Neural cell (in vitro differentiated cells): ENCODE measurements around a stretch of chr5.

GRCh38 chr5:81424667-81425104 is 30.8 kb upstream of the ACOT12 start:
- RAMPAGE, long total RNA, result no peak

DNA sequence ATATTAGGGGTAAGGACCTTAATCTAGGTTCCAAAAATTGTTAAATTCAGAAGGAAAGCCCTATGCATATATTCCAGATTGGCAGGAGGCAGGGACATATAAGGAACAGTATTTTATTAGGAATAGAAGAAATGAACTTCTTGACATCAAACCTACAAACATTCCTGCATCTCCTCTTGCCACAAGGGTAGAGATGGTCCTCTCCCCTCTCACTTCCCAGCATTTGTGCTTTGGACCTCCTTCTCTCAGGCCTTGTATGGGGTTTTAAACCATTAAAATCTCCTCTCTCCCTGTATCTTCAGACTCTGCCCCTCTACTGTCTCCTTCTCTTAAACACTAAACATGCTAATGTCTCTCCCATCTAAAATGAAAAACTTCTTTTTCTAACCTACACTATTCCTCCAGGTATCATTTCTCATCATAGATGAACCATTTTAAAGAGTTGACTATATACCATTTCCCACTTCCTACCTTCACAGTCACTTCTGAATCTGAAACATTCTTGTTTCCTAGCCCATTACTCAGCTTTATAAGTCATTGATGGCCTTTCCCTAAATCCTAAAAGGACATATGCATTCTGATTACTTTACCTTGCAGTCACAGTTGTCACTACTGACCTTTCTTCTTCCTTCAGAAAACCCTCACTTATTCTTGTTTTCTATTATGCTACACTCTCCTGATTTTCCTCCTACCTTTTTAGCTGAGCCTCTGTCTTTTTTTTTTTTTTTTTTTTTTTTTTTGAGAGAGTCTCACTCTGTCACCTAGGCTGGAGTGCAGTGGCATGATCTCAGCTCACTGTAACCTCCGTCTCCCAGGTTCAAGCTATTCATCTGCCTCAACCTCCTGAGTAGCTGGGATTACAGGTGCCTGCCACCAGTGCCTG is 118.3 kb downstream of the SSBP2 start:
- RAMPAGE, long total RNA, result no peak

DNA sequence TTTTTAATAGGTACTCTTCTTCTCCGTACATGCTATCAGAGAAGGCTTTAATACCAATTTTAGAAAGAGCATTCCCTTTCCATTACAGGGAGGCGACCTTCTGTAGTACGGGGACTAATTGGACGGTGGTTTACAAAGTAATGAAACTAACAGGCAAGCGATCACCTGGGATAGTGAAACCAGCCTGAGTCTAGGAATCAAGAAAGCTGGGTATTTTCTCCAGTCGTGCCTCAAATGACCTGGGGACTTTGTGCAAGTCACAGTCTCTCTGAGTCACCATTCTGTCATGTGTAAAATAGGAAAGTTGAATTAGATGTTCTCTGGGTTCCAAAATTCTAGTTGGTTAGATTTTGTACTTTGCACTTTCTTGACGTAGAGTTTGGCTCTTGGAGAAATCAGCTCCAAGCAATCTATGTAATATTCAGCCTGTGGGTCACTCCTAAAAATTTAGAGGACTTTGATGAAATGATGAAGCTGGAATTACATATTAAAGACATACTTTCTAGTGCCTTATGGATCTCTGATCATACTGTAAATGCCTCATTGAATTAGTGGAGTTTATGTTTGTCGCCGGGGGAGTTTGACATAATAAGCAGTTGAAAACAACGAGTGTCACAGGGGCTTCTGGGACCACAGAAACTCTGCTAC is 22.8 kb upstream of the SSBP2 start:
- RAMPAGE, long total RNA, result no peak

DNA sequence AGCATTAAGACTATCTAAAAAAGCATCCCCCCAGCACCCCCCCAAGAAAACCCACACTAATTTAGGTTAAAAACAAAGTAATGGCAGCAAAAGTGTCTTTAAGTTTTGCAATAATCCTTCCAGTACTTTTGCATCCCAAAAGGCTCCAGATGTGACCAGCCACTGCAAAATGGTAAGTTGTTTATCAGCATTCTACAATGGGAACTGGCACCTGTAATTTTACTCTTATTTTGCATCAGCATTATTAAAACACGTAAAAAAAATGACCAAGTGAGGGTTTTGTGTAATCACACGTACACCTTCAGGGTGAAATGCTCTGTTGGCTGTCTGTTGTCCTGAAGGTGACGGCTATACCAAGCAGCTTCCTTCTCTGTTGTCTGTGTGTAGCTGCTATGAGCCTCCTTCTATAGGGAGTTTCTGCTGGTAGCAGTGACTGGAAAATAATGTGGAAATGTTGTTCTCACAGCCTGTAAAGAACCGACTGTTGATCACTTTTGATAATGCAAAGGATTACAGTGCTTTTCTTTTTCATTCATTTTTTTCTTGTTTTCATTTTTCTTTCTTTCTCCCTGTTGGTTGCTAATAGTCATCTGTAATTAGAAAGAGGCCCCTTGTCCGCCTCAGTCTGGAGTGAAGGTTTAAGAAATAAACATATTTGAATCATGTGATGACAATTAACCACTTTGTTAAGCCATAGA is 37.0 kb upstream of the SSBP2 start:
- RAMPAGE, long total RNA, result no peak

DNA sequence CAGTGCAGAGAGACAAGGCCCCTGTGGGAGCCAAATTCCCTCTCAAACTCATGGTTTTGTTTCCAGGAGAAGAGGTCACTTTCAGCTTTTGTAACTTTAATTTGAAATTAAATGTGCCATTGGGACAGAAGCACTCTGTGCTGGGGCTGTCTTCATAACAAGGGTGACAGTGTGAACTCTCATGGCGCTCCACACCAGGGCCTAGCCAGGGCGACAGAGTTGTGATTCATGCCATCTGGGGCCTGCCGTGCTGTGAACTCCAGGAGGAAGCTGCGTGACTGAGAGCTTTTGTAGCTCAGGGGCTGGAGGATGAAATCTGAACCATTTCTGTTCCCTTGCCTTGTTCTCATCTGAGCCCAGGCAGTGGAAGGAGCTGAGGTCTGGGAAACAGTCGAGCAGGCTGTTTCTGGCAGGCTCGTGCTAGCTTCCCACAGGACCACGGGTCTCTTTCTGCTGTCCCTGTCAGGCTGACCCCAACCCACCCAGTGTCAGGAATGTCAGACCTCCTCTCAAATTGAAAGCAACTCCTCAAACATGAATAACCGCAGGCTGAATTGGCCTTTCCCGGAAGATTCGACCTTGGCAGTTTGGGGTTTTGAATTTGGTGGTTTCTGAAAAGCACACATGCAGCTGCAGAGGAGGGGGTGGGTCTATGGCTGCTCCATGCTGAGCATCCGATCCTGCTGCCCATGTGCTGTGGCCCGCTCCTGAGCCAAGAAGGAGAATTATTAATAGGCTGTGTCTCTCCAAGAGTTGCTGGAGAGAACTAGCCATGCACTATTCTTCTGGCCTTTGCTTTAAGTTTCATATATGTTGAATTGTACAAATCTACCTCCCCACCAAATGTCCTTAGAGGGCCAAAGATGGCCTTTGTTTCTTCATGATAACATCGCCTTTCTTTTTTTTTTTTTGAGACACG is 69.2 kb upstream of the RPS23 start:
- RAMPAGE, long total RNA, result no peak

DNA sequence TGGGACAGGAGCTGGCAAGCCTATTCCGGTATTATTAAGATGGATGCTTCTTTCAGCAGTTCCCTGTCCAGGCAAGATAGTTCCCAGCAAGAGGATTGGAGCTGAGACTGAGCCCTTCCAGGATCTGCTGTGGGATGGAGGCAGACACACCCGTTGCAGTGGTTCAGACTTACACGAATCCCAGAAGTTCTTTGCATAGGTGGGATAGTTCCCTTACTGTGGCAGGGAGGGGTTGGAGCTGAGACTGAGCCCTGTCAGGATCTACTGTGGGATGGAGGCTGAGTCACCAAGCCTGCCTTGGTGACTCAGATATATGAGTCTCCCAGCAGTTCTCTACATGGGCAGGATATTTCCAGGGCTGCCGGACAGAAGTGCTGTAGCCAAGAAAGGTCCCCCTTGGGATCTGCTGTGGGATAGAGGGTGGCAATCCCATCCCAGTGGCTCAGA is 18.5 kb downstream of the XRCC4 start:
- RAMPAGE, long total RNA, result no peak

GRCh38 chr5:83157078-83157571 is 79.8 kb downstream of the XRCC4 start:
- RAMPAGE, long total RNA, result no peak

- RAMPAGE, long total RNA, result no peak
These were observed 3.4 kb downstream of the VCAN start for GRCh38 chr5:83474971-83475345.

DNA sequence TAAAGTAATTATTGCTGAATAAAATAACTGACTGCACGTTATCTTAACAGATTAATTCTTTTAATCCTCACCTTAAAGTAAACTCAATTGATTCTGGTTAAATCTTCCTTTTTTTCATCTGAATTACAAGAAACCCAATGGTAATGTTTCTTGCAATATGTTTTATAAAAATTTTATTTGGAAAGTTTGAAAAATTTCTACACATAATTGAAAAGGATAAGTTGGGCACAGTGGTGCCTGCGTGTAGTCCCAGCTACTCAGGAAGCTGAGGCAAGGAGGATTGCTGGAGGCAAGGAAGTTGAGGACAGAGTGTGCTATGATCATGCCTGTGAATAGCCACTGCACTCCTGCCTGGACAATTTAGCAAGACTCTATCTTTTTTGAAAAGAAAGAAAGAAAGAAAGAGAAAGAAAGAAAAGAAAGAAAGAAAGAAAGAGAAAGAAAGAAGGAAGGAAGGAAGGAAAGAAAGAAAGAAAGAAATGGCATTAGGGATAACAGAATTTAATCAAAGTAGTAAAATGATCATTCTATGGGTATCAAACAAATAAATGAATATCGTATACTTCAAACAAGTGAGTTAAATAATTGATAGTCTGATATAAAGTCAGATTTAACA is 37.2 kb downstream of the VCAN start:
- RAMPAGE, long total RNA, result no peak

DNA sequence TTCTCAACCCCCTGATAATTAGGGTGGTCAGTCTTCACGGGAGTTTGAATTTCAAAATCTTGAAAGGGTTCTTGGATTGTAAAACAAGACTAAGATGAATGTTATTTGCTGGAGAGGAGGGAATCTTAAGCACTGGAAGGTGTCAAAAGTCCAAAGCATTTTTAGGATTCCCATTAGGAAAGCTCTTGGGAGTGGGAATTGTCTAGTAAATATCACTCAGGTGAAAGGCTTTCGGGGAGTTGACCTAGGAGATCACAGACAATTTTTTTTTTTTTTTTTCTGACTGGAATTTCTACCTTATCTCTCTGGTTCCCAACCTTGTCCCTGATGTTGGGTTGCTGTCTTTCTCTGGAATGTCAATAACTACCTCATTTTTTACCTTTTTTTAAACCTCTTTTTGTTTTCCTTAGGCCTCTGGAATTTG is 138.0 kb upstream of the HAPLN1 start:
- RAMPAGE, long total RNA, result no peak

GRCh38 chr5:85647356-85648348 is 970.1 kb upstream of the COX7C start:
- RAMPAGE, long total RNA, result no peak

DNA sequence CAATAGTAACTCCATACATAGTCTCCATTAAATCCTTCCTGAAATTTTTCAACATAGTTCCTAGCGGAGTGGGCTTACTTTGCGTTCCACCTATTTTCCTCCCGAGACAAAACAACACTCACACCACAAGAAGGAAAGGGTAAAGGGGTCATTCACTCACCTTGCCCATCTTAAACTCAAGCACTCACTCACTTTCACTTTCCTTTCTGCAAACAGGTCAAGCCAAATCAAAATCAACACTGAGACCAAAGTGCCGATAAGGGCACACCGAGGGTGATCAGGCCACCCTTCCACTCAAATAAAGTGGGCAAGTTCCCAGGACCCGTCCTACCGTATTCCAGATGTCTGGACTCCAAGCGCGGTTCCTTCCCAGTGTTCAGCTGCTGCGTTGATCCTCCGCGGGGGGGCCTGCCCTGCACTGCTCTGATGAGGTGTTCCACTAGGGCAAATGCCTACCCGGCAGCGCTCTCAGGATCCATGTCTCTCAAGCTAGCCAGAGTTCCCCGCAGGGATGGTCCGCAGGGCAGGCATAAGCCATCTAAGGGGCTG is 47.6 kb upstream of the COX7C start:
- RAMPAGE, long total RNA, result no peak

DNA sequence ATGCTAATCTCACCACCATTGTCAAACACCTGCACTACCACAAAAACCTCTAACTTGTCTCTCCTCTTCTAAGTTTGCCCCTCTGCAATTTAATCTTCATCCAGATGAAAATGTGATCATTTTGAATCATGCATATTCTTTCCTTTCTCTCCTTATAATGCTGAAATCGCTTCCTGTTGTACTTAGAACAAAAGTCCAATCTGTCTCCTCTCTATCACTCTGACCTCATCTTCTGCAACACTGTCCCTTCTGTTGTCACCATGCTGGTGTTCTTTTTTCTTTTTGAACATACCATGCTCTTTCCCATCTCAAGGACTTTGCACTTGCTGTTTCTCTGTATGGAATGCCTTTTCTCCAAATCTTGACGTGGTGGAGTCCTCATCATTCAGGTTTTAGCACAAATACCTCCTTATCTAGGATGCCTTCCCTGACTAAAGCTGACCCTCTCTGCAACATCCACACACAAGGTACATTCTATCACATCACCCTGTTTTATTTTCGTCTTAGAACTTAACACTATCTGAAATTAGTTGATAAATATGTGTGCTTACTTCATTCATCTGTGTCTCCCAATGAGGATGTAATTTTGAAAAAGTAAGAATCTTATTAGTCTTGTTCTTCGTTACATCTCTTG is 145.5 kb upstream of the RASA1 start:
- RAMPAGE, long total RNA, result no peak

GRCh38 chr5:87383683-87384602 is 28.8 kb downstream of the CCNH start:
- RAMPAGE, long total RNA, result no peak

DNA sequence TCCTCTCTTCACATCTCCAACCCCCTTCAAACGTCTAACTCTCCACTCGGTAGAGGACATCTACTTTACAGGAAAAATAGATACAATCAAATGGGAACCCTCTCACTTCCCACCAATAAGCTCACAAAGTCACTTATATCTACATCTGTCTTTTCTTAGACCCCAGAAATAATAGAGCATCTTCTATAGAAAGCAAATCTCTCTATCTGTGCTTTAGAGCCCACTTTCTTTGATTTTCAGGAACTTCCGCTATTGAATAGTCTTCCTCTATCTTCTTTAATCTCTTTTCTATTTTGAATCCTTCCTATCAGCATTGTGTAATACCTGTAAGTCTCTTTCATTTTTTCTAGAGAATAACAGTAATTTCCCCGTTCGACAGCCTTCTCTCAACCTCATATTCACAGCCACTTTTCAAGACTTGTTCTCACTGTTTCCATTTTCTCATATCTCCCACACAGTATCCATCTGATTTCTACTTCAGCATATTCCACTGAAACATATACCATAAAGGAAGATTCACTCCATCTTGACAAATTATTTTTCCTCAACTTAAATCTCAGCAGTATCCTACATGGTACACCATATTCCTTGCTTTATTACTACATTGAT is 26.8 kb downstream of the TMEM161B start:
- RAMPAGE, long total RNA, result no peak

- RAMPAGE, long total RNA, result no peak
These were observed 1.4 kb upstream of the TMEM161B start for GRCh38 chr5:88269966-88270599.

- RAMPAGE, long total RNA, result no peak
These were observed 233.7 kb upstream of the TMEM161B start for GRCh38 chr5:88502463-88502664.

DNA sequence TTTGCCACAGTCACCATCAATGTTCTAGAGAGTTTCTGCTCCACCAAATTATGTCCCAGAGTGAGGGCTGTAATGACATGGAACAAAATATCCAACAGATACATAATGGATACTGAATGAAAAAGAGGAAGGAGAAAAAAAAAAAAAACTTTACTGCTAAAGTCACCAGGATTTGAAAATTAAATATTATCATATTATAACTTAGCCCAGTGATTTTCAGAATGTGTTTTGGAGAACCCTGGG is 292.5 kb upstream of the TMEM161B start:
- RAMPAGE, long total RNA, result no peak

DNA sequence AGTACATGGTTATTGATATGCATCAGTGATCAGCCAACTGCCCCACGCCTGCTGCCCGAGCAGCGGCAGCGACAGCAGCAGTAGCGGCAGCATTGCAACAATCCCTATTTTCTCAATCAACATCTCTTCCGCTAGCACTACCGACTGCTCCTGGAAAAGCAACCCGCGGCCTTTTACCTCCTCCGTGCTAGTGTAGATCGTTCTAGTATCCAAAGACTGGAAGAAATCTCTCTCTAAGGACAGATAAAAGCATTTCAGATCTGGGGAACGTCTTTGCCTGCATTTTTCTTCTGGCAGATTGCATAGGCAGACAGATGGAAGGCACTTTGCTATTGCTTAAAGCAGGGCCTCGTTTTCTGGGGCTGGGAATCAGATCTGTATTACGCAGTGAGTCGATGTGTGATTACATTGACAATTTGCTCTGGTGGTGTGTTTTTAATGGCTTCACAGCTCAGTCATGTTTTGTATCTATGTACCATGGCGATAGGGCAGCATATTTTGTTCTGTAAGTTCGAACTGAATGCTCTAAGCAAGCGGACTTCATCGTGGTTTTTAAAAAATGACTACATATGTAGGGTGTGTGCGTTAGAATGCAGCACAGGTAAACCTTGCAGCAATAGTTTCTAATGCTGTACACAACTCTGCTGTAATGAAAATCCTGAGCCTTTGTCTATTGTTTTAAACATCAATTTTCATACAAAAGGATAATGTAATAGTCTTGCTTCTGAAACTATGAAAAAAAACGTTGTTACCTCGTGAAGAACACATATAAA is 215.1 kb downstream of the MEF2C start:
- RAMPAGE, long total RNA, result no peak

- RAMPAGE, long total RNA, result no peak
These were observed 53.2 kb downstream of the MEF2C start for GRCh38 chr5:88829779-88830124.